Endothelial cell (in vitro differentiated cells): ENCODE measurements around a stretch of chr20.

DNA sequence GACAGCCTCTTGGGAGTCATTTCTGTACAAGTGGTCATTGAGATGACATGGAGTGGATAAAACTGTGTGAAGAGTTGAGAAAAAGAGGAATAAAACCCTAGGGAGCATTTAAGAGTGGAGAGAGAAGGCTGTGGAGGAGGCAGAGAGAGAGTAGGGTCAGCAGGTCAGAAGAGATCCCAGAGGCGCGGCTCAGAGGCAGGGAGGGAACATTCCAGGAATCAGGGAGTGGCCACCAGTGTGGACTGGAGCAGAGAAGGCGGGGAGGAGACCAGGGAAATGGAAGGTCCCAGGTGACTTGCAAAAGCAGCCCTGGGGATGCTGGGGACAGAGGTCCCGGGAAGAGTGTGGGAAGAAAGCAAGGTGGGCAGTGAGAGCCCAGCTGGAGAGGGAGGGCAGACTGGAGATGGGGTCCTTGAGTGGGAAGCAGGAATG is 31.6 kb downstream of the ADRA1D start:
- PRO-cap, result no peak

DNA sequence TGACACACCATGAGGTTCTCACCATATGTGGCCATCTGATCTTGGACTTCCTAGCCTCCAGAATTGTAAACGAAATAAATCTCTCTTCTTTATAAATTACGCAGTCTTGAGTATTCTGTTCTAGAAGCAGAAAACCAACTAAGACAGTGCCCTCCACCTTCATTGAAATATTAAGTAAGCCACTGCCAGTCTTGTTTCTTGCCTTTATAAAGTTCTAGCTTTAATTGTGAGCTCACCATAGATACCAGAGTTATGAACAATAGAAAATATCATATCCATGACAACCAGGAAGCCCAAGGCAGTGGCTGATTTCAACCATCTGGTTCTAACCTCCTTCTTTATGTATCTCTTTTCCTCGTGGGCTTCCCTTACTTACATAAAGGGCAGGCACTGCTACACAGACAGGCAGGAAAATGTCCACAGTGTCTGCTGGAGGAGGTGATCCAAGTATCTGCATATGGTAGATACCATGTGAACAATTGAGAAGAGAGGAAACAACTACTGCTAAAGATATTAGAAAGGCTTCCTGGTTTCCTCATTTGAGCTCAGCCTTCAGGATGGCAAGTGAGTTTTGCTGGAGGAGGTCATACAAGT is 29.8 kb upstream of the PRNP start:
- PRO-cap, result bidirectional peak, plus-strand start at position 539 of the sequence, minus-strand start at position 374 of the sequence

- PRO-cap, result no peak
Observed at GRCh38 chr20:4700246-4701101, 14.2 kb downstream of the PRNP start.

- PRO-cap, result no peak
Observed at GRCh38 chr20:4702290-4703316, 16.3 kb downstream of the PRNP start.

DNA sequence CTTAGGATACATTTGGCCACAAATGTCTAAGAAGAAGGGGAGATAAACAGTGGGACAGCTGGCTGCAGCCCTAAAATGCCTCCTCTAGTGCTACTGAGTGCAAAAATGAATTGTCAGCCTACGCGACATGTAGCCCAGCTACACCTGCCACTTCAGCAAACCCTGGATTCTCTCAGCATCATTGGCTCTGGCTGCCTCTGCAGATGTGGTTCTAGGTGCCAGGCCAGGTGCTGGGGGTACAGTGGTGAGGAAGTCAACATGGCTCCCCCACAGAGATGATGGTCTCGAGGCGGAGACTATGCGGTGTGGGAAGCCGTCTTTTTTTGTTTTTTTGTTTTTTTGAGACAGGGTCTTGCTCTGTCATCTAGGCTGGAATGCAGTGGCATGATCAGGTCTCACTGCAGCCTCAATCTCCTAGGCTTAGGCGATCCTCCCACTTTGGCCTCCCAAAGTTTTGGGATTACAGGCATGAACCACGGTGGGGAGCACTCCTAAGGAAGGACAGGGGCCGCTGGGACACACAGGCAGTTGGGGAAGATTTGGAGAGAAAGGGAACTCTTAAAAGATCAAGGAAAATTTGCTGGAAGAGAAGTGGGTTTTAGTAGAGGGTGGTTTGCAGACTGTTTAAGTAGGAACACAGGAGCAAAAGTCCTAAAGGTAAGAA is 38.5 kb downstream of the CDS2 start:
- PRO-cap, result no peak

DNA sequence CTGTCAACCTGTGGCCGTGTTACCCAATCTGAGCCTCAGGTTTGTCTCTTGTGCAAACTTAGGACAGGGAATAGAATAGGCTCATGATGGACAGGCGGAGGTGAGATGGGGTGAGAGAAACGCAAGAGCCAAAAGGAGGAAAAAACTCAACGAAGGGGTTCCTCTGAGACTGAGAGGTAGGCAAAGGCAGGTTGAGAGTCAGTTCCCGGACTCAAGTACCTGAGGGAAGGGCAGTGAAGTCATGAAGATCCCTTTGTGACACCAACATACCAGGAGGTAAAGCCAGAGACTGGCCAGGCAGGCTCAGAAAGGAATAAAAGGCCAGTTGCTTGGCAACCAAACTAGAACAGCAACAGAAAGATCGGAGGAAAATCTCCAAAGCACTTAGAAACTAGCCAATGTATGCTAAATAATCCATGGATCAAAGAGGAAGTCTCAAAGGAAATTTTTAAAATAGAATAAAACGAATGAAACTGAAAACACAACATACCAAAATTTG is 84.3 kb downstream of the GPCPD1 start:
- PRO-cap, result no peak

DNA sequence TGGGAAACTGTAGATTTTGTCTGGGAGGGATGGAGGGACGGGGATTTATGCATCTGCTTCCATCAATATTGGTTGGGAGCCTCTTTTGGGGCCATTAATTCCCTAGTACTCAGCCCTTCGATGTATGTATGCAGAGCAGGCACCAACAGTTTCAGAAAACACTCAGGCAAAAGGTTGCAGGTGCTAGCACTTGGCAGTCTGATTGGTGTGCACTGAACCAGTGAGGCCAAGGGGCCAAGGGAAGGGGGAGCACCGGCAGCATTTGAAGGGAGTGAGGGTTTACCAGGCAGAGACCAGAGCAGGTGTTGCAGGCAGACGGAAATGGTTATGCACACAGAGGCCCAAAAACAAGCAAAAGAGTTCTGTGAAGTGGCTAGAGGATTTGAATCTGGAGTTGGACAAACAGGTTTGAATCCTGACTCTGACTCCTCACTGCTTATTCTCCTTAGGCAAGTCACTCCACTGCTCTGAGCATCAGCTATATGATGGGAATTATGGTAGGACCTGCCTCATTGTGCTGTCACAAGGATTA is 58.3 kb upstream of the SHLD1 start:
- PRO-cap, result no peak

GRCh38 chr20:6030588-6031590 is 23.0 kb downstream of the LRRN4 start:
- PRO-cap, result no peak

DNA sequence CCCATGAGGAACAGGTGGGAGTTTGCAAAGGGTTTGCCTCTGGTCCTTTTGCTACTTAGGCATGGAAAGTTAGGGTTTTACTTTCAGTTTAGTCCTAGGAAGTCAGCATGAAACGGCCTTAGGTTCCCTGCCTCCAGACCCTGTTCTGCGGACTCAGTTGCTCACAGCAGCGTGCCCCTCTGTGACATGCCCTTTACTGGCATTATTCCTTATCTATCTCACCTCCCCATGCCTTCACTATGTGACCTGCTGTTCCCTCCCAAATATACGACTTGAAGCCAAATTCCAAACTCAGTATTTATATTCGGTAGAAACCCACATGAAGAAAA is 206.2 kb upstream of the BMP2 start:
- PRO-cap, result no peak

GRCh38 chr20:6654812-6655374 is 112.6 kb upstream of the BMP2 start:
- PRO-cap, result no peak

GRCh38 chr20:6656944-6657550 is 110.4 kb upstream of the BMP2 start:
- PRO-cap, result no peak

- PRO-cap, result no peak
Observed at GRCh38 chr20:6707961-6708481, 59.5 kb upstream of the BMP2 start.

DNA sequence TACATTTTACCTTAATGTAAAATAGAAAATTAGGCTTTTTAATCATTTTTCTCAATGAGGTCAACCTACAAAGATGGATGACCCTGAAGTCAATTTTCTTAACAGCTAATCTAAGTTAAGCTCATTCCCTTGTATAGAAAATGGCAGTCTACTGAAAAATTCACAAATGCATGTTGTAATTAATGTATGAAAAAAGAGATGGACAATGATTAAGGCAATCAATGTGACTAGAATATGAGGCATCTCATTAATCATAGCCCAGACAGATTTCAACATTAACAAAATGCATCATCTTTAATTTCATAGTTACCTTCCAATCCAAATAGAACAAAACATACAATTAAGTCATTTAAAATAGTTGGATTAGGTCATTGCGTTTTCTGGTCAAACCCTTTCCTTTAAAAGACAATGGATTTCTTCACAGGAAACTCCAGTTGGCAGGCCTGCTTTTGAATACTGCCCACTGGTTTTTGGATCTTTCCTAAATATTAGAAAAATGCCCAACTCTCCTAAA is 204.0 kb downstream of the HAO1 start:
- PRO-cap, result unidirectional peak, plus-strand start at position 426 of the sequence

DNA sequence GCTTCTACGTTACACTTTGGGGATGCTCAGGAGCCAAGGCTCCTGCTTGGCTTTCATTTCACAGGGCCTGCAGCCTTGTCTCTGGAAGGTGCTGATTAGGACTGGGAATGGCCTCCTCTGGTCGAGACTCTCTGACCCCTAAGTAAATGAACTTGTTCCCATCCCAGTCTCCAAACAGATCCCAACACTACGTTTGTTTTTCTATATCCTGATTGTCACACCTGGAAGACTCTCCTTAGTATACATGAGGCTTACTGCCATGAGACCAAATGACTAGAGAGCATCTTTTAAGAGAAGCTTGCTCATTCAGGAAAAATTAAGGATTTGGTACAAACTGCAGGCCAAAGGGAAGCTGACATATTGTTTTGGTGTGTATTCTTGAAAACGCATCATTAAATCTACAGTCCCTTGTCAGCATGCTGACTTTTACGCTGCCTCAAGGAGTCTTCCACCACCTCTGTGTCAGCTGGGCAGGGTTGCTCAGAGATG is 37.7 kb downstream of the TMX4 start:
- PRO-cap, result no peak

DNA sequence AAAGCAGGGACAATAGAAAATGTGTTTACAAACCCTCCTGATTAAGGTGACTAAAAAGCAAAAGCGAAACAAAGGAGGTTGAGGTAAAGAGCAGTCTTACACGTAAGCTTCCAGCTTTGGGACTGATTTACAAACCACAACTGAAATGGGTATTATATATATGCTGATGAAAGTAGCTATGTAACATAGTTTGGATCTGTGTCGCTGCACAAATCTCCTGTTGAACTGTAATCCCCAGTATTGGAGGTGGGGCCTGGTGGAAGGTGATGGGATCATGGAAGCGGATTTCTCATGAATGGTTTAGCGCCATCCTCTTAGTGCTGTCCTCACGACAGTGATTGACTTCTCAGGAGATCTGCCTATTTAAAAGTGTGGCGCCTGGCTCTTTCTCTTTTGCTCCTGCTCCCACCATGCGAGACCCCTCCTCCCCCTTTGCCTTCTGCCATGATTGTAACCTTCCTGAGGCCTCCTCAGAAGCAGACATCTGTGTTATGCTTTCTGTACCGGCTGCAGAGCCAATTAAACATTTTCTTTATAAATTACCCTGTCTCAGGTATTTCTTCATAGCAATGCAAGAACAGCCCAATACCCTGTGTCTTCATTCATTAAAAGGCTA is 82.1 kb downstream of the PLCB1 start:
- PRO-cap, result no peak

- PRO-cap, result no peak
Observed at GRCh38 chr20:8408002-8408520, 276.0 kb downstream of the PLCB1 start.

DNA sequence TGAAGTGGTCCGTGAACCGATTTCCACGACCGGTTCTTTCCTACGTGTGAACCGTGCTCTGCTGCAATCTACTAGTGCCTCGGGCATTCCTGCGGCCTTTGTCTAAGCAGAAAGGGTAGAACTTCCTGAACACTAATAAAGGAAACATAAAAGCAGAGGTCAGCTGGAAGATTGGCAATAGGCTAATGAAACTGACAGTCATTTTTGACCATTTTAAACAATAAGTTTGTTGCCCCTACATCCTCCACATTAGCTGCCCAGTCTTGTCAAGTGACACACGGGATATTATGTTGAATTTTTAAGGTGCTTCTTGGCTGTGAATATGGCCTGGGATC is 410.1 kb downstream of the PLCB1 start:
- PRO-cap, result no peak

DNA sequence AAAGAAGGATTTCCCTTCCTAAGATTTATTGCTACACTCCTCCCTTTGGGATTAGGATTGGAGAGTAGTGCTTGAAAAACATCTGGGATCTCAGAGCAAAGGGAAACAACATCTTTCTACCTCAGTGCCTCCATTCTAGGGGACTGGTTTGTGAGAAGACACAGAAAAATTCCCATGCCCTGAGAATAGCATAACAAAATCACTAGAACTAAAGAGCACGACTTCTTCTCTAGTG is 135.3 kb upstream of the PLCB4 start:
- PRO-cap, result no peak

DNA sequence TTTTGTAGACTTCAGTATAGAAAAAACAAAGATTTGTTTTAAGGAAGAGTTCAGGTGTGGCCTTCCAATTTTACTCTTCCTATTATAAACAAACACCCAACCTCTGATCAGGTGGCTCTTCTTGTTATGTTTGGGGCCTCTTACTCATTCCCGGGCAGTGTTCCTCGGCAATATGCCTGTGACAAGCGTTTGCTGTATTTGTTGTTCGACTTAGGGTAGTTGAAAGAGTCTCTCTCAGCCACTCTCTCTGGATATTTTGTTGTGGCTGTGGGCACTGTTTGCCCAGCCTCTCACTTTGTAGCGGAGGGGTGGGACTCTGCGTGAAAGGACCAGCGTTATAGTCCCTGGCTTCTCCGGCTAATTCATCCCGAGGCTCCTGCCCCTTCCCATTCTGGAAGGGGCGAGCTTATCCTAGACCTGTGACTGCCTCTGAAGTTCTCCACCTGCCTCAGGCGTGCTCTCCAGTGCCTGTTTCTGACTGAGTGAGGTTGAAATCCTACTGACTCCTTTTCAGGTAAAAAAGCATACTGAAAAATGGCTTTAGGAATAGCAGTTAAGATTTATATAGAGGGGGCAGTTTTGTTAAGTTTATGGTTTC is 97.4 kb downstream of the PLCB4 start:
- PRO-cap, result no peak

DNA sequence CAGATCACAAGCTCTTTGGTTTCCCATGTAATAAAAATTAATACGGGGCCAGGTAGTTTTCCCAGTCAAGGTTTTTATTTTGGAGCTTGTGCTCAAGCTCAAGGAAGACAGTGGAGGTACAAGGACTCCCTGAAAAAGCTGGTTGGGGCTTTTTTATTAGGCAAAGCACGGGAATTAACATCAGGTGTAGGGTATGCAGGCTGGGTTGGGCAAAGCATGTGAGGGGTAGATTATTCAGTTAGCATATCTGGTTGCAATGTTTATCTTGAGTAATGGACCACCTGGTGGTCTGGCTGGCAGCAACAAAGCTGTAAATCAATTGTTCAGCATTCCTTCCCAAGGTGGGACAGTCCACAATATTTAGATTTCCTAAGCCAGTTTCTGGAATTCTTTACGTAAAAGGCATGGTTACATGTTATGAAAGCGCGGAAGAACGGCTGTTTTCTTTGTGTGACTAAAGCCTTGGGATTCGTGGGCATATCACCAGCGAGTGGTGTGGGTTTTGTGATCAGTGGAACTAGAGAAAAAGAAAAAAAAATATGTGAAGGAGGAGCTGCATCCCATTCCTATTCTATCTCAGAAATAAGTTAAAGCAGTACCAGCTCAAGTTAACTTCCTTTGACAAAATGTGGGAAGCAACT is 81.7 kb downstream of the MKKS start:
- PRO-cap, result no peak